Parietal lobe (tissue), 2 donors: Measurements from ENCODE around the genes PDSS1 and MKX.

DNA sequence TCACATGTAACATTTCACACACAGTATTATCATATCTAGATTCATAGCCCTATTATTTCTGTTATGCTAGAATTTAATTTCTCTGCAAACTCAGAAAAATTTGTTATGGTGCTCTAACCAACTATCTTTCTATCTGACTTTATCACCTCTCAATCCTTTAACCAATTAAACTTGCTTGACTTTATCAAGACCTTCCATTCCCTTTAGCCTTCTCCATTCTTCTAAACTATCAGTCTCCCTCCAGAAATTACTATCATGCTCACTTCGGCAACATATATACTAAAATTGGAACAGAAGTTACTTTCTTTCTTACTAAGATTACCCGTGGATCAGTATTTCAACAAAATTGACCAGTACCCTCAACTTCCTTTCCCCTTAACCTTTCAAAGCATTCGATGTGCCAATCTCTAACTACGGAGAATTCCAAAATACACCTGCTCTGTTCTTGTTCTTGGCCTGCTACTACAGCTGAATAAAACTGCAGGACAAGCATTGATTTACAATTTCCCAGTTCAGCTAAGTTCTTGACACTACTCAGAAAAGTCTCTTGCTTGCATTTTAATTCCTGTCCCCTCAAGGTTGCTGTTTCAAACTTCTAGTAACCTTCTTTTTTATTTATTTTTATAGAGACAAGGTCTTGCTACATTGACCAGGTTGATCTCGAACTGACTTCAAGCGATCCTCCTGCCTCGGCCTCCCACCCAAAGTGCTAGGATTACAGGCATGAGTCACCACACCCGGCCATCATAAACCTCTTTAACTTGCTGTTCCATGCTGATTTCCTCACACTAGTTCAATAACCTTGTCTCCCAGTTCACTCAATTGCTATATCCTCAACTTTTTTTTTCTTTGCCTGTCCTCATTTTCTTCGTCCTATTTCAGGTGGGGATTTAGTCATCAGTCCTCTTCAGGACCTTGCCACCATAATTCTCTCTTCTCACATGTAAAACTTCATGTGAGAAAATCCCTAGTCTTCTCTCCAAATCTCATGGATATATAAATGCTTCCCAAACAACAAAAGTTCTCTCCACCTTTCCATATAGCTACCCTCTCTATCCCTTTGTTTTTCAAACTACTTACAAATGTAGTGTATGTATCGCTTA lies 80.1 kb downstream of the ARHGAP21 start:
- RAMPAGE, long total RNA: no peak

DNA sequence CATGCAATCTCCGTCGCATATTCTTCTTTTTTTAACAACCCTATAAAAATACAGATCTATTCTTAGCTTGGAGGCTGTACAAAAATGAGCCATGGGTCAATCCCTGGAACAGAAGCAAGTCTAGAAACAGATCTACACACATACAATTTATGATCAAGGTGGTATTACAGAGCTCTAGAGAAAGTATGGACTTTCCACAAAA lies 71.7 kb downstream of the ARHGAP21 start:
- RAMPAGE, long total RNA: no peak

DNA sequence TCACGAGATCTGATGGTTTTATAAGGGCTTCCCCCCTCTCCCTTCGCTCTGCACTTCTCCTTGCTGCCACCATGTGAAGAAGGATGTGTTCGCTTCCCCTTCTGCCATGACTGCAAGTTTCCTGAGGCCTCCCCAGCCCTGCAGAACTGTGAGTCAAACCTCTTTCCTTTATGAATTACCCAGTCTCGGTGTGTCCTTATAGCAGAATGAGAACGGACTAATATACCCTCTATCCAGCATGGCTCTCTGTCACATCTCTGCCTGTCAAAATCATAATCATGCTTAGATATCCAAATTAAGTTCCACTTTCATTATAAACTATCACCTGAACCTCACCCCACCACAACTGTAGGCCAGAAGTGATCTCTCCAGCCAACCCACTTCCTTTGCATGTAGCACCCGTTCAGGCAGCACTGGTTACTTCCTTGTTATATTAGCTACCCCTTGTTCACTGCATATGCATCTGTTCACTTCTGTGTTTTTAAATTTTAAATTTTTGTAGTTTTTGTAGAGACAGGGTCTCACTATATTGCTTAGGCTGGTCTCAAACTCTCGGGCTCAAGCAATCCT lies 64.9 kb downstream of the PRTFDC1 start:
- RAMPAGE, long total RNA: no peak

GRCh38 chr10:25880768-25881029 lies 53.3 kb upstream of the MYO3A start:
- RAMPAGE, long total RNA: no peak

GRCh38 chr10:26407344-26407846 lies 30.7 kb upstream of the APBB1IP start:
- RAMPAGE, long total RNA: no peak

DNA sequence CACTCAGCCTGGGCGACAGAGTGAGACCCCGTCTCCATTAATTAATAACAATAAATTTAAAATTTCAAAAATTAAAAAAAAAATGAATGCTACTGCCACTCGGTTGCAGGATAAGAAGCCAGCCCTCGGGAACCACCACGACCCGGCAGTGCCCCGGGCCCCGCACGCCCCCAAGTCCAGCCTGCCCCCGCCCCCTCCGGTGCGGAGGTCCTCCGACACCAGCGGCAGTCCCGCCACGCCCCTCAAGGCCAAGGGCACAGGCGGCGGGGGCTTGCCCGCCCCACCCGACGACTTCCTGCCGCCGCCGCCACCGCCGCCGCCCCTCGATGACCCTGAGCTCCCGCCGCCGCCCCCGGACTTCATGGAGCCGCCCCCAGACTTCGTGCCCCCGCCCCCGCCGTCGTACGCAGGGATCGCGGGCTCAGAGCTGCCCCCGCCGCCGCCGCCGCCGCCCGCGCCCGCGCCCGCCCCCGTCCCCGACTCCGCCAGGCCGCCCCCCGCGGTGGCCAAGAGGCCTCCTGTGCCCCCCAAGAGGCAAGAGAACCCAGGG lies 128.8 kb downstream of the APBB1IP start:
- RAMPAGE, long total RNA: no peak

GRCh38 chr10:26697057-26698165 lies at the start of gene PDSS1:
Gene PDSS1, plus strand, starts transcription at chr10:26697701.
- RAMPAGE, long total RNA: no peak

DNA sequence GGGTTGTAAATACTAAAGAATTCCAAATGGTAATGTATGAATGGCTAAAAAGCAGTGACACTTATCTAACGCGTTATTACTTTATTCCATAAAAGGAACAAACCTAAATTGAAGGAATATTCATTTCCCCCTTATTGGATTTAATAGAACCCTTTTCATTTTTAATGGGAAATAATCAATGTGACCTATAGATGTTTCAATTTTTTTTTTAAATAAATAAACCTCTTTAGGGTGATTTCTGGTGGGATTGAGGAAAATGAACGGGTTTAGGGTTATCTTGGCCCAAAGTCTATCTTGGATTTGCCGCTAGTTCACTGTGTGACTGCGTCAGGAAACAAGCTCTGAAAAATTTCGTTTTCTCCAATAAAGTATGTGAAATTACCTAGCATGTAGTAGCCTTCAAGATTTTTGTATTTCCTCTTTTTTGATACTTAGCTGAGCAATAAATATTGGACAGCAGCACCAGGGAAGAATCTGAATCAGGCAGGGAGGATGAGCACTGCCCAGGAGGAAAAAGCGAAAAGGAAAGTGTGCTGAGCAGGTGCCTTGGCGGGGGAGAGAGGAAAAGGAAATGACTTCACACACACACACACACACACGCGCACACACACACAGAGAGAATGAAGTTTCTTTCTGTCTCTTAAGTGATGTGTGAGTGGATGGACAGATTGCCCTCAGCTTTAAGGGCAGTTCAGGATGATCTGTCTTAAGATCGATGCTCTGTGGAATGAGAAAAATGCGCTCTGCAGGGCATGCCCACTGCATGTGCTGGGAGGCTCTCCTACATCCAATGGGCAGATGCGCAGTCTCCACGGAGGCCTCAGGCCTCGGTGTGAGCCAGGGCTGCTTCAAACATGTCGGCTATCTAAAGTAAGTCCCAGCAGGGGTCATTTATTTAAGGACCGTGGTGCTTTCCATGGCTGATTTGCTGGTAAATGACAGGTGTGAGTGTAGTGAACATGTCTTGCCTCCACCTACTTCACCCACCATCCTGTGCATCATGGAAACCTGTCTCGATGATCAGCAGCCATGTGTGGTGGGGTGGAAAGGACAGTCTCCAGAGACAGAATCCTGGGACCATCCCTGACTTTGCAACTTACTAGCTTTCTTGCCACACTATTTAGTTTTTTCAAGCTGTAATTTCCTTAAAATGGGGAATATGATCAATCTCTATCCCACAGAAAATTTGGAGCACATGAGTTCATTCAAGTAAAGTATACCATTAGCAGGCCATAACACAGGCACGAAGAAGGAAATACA lies 2.3 kb upstream of the ACBD5 start:
- RAMPAGE, long total RNA: no peak

- RAMPAGE, long total RNA: no peak
Observed at GRCh38 chr10:27547234-27548011, 43.3 kb downstream of the RAB18 start.

- RAMPAGE, long total RNA: no peak
Observed at GRCh38 chr10:27702063-27702485, 43.5 kb downstream of the MKX start.

DNA sequence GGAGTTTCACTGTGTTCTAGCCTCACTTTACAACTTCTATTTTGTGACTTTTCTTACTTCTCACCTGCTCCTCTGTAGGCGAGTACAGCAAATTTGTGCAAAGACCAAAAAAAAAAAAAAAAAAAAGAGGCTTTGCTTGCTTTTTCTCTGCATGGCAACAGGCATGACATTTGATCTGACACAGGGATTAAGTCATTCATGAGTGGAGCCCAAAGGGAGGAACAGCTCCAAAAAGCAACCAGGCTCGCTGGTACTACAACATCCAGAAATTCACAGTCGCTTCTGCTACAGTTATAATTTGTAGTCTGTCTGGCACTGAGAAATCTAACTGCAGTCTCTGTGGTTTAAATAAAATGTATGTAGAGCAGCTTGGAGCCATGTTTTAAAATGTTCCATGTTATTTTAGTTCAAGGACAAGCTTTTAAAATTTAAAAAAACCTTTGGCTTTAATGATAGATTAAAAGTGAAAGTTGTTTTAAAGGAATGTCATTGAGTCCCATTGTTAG lies 31.7 kb downstream of the MKX start:
- RAMPAGE, long total RNA: no peak

- RAMPAGE, long total RNA: no peak
Observed at GRCh38 chr10:27745349-27745884, at the start of gene MKX. Gene MKX, minus strand, starts transcription at chr10:27745819.

GRCh38 chr10:28402877-28403237 lies 100.0 kb upstream of the MPP7 start:
- RAMPAGE, long total RNA: no peak

DNA sequence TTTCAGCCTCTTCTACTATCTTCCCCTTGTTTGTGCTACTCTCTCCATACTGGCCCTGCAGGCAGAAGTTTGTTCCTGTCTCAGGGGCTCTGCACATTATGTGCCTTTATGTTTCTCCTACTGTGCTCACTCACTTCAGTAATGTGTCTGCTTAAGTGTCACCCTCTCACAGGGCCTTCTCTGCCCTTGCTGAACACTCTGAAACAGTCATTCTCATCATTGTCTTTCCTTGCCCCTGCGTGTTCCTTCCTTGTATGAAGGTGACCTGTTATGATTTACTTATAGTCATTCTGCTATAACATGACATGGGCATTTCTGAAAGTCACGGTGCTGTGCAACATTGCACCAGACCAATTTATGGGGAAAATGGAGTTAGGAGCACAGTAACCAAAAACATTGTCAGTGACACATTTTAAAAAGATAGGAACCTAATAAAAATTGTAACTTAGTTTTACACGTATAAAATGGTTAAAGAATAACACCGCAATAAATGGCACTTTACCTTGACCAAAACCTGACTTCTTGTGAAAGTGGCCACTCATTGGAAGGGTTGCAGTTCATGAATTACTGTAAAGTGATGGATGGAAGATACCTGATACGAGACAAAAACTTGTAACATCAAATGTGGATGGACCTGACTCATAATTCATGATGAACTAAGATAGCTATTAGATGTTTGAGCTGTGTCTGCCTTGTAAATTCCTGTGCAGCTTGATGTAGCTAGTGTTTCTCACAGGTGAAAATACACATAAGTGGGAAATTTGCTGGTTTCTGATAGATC lies 9.3 kb downstream of the WAC start:
- RAMPAGE, long total RNA: no peak

DNA sequence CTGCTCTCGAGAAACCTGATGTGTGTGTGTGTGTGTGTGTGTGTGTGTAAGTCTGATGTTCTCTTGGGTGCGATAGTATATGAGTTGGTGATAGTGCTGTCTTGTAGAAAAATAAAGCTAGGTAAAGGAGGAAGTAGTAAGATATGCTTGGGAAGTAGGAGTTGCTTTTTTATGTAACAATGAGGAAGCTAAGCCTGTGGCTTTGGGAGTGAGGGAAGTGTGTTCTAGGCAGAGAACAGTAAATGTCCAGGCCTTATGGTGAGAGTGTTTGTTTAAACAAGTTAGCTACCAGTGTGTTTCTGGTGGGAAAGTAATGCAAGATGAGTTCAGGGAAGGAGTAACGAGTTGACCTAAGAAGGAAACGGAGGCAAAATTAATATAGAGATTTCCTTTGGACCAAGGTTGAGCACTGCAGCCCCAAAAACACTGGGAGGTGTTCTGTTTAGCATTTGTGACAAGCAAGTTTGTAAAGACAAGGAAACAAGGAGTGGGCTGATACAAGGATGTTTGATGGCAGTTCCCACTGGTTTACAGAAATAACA lies 26.3 kb downstream of the WAC start:
- RAMPAGE, long total RNA: no peak

- RAMPAGE, long total RNA: no peak
Observed at GRCh38 chr10:29446366-29447157, 157.7 kb downstream of the LYZL1 start.

DNA sequence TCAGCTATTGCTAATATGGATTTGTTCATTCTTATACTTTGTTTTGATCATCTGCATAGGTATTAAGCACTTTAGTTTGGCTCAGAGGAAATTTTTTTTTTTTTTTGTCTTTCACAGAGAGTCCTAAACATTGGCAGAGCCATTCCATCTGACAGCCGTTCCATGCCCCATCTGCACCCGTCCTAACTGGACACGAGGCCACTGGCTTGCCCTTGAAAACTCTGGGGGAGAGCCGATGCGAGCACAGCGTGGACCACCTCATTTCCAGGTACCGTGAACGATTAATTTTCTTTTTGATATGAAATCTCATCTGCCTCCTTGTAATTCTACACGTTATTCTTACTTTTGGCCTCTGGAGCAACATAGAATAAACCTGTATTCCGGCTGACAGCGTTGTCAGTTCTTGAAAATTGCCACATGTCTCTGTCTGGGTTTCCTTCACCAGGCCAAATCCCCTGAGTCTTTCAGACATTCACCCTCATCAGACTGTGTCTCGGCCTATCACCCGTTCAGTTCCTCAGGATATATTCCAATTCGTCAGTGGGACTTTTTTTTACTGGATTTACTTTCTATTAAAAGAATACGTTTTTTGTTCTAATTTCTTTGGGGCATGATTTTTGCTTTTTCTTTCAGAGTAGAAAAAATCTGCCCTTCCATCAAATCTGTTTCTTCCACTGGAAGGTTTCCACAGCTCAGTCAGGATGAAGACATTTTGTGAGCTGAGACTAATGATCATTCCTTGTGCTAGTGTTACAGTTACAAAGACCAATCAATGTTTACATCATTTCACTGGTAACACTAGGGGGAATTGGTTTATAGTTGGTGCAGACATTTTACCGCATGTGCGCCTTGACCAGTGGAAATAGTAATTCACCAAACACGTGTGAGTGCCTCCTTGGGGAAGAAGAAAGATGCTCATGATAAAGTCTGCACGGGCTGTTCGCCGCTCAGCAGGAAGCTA lies 73.0 kb downstream of the SVIL start:
- RAMPAGE, long total RNA: no peak

GRCh38 chr10:29618494-29618981 lies 16.2 kb downstream of the SVIL start:
- RAMPAGE, long total RNA: no peak

DNA sequence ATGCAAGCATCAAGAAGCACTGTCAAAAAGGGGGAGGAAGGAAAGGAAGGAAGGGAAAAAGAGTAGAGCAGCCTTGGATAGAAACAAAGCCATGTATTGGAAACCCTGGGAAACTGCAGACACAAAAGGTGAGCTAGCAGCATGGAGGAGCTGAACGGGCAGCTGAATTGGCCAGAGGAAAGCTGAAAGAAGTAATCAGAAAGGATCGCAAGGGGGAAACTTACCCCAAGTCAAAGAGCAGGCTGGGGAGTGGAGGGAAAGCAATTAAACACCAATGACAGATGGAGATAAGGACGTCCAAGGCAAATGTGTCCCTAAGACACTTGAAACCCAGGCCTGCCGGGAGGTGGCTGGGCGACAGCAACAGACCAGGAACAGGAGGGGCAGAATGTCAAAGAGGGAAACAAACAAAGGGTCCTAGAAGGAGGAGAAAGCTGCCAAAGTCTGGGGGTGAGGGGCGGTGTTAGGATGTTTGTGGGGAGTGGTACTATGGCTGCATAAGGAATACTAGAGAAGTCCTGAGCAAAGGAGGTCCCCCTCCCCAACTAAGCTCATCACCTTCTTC lies 93.9 kb upstream of the SVIL start:
- RAMPAGE, long total RNA: no peak

GRCh38 chr10:29761662-29762352 lies 127.0 kb upstream of the SVIL start:
- RAMPAGE, long total RNA: no peak